ENCODE results near the gene ARL5A.

DNA sequence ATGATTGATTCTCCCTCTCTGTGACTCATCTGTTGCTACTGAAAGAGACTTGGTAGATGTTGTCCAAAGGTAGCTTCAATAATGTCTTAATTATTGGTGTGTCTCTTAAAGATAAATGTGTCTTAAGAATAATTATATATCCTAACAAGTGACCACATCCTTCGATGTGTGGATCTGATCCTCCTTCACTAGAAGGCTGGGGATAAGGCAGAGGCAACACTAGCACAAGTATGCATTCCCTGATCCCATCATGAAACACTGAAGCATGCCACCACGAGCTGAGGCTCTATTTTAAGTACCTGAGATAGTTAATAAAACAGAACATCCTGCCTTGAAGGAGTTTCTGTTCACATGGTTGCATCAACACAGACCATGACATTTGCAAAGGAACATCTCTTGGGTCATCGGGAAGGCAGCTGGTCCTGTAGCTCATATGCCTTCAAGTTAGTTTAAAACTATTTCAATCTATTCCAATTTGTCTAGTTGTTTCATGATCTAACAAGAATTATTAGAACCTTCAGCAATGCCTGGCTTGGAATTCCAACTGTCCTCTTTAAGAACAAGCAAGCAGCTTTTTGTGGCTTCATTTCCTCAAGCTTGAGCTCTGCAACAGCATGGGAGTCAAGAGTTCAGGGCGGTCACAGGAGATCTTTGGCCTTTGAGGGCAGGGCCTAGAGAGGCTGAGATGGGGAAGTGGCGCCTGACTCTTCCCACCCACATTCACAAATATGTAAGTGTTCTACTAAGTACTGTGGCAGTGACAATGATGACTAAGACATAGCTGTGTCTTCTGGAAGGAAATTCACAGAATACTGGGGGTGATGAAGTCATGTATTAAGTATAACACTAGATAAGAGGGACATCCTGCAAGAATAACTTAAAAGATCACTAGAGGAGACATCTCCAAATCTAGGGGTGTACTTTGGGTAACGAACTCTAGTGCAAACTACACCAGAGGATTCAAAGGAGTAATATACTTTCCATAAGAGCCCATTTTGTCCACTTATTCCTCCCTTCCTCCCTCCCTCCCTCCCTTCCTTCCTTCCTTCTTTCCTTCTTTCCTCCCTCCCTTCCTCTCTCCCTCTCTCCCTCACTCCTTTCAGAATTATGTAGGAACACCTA is 15.1 kb downstream of the RND3 start:
- PRO-cap = no peak

DNA sequence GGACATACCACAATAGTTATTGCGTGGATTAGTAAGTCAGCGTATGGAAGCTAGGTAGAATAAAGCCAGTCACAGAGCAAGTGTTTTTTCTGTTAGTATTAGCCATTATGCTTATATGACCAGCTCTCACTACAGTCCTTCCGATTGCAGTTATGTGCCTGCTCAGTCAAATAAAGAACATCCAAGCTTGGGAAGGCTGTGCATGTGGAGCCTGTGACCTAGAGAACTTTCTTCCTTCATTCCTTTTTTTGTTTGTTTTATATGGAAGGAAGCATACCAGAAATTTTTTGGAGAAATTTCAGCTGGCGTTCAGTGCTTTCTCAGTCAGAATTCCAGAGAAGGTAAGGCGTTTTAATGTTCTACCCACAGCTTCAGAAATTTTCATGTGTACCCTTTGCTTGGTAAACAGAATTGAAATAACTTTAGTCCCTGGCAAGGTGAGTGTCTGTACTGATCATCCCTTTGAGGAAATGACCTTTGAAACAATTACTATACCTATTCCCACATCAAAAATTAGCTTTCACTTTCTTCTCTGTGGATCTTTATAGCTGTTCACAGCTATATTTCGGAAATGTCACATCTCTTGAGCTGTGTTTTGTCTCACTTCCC is 114.1 kb upstream of the RND3 start:
- PRO-cap = no peak

- PRO-cap = no peak
Measured at GRCh38 chr2:151417488-151418886, 8.3 kb downstream of the RIF1 start.

DNA sequence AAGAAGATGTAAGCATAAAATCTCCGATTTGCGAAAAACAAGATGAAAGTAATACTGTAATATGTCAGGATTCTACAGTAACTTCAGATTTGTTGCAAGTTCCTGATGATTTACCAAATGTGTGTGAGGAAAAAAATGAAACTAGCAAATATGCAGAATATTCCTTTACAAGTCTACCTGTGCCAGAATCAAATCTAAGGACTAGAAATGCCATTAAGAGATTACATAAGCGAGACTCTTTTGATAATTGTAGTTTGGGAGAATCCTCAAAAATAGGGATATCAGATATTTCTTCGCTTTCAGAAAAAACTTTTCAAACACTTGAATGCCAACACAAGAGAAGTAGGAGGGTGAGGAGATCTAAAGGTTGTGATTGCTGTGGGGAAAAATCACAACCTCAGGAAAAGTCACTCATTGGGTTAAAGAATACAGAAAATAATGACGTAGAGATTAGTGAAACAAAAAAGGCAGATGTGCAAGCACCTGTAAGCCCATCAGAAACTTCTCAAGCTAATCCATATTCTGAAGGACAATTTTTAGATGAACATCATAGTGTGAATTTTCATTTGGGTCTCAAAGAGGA is 54.7 kb downstream of the RIF1 start:
- PRO-cap = no peak

DNA sequence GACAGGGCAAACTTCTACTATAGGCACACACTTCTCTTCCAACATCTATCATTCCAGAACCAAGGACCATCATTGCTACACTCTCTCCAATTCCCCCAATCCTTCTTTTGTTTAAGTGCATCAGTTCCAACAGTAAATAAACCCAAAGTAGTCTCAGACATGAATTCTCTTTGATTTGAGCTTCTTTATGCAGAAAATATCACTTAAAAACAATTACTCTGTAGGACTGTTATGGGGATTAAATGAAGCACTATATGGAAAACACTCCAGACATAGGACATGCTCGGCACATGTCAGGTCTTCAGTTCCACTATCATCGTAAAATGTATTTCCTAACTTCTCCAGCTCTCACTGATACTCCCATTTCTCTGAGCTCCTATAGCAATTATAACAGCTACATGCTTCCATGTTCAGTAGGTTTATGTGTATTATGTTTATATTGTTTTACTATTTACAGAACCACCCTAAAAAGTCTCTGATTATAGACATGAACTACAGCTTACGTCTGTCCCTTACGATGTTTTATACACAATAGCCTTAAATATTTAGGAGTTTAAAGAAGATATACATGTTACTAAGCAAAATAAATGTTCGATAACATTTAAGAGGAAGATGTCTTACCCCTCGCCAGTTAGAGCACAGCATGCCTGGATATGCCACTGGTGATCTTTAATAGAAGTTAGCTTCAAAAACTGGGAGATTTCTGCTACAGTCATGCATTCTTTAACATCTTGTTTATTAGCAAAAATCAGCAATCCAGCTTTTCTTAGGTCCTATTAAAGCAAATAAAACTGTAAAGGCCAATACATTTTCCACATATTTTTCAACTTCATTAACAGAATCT is 21.8 kb downstream of the ARL5A start:
- PRO-cap = no peak

- PRO-cap = unidirectional peak, plus-strand start at chr2:151827937; bidirectional peak, plus-strand start at chr2:151828250, minus-strand start at chr2:151828161; bidirectional peak, plus-strand start at chr2:151828627, minus-strand start at chr2:151828471
Measured at GRCh38 chr2:151827849-151829049, at the start of gene ARL5A. ARL5A (minus strand) TSS chr2:151828421.

GRCh38 chr2:152171571-152172250 is 3.9 kb downstream of the STAM2 start:
- PRO-cap = no peak

GRCh38 chr2:152389104-152390128 is 54.4 kb downstream of the FMNL2 start:
- PRO-cap = no peak

- PRO-cap = no peak
Measured at GRCh38 chr2:152395650-152396424, 60.9 kb downstream of the FMNL2 start.

DNA sequence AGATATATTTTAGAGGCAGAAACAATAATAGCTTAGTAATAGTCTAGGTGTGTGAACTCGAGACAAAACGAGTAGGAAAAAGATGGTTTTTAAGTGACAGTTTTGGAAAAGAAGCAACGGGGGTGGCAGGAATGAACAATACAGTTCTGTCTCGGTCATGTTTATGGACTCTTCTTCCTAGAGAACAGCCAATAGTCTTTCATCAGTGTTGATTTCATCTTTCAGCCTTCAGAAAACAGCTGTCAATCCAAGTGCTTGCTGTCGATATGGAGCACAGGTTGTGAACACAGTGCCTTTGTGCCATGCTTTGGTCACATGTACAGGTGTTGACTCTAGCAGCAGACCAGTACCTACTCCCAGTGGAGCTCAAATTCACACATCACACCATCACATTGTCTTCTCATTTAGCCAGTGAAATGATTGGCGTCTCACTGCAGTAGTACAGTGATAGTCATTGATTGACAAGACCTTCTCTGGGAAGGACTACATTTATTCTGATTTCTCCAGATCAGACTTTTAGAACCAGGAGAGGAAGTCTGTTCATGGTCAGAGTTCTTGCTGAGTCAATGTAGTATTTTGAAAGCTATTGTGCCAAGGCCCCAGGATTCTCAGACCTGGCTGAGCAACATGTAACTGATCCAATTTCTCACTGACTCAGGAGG is 75.1 kb downstream of the FMNL2 start:
- PRO-cap = no peak

DNA sequence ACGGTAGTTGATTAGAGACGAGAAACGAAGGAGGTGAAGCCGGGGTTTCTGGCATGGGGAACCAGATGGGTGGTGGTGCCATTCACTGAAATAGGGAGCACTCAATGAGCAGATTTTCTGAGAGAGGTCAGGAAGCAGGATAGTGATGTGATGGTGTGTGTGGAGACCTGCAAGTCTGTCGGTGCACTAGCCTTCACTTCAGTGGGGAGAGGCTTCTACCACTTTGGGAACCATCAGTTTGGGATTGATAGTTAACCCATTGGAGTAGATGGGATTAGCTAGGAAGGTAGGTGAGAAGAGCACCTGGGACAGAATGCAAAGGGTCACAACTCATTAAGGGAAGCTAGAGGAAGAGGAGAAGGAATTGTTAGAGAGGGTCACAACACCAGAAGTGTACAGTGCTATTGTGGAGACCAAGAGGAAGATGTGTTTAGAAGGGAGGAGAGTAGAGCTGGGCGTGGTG is 108.2 kb downstream of the FMNL2 start:
- PRO-cap = no peak

DNA sequence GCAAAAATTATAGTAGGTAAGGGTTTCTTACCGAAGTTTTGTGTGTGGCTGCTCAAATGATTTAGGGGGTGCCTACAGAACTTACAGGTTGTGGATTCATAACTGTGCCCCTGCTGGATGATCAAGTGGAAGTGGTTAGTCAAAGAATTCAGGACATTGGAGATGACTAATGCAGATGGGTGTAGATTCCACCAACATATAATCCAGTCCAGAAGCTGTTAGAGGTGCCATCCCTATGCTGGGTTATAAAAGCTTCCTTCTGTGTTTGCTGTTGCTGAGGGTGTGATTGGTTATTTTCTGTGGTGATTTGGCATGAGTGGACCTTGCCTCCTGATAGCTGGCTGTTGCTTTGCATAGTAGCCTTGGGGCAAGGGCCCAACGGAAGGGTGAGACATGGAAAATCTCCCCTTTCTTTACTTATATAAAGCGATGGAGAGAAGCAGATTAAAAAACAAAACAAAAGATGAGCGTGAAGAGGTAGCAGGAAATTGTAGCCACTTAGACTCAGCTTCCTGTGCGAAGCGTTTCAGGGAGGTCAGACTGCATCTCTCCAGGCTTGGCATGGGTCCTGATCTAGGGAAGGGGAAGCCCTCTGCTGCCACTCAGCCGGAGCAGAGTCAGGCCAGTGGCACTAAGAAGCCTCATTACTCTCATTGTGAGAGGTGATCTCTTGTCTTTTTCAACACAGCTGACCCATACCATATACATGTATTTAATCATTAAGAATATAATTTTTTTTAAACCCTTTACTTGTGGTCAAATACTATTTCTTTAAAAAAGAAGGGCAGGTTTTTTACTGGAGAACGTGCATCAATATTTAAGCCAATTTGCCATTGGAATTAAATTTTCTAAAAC is 190.4 kb downstream of the FMNL2 start:
- PRO-cap = no peak

DNA sequence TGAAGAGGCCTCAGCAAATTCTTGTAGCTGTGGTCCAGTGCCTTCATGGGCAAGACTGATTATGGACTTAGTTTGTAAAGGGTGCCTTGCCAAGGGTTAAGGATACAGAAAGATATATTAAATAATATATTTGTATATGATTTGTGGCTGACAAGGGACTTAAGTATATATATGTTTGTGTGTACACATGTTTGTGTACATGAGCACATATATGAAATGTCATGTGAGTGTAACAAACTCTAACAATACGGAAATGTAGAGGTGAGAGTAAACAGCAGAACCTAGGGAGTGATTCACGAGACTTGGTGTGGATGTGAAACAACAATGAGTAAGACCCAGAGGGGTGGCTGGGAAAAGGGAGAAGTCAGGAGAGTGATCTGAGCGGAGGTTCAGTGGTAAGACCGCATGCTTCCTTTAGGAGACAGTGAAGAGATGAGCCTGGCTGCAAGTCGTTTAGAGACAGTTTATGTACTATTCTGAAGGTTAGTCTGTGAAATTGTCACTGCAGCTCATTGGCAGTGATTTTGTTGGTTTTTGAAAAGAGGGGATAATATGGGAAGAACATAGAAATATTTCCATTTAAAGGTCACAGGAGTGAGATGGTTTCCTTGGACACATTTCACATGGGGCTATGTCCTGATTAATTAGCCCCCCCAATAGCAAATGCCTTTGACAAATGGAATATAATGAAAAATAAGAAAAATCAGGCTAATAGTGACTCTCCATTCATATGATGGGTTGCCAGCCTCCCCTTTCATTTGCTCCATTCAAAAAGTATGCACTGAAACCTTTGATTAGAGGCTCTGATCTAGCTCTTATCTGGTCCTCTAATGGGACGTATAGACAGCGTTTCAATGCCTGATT is 150.5 kb downstream of the PRPF40A start:
- PRO-cap = no peak

DNA sequence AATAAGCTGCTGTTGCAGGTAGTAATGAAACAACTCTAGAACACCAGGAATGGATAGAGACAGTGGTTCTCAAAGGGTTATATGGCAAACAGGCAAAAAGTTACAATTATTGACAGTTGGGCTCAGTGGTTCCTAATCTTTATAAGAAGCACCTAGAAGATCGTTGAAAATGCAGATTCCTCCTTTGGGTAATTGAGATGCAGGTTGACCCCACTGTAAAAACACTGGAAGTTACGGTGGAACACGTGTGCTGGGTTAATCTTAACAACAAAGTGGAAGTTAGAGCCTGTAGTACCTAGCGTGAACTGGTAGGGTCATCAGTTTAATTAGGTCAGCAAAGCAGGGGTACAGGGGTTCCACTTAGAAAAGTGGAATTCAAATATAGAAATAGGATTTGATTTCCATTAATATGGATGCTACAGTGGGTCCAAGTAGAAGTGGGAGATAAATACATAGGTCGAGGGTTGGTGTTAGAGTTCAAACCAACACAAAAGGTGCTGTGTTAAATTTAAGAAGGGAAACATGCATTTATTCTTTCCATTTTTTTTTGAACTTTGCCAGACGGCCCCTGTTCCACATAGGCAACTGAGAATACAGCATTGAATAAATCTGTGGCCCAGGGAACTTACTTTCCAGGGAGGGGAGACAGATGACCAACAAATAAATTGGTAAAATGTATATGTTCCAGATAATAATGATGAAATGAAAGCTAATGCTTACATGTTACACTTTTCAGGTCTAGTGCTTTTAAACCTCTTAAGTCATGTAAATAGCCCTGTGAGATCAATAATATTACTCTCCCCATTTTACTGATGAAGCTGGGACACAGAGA is 141.3 kb downstream of the PRPF40A start:
- PRO-cap = no peak

GRCh38 chr2:152612042-152612418 is 105.2 kb downstream of the PRPF40A start:
- PRO-cap = no peak

DNA sequence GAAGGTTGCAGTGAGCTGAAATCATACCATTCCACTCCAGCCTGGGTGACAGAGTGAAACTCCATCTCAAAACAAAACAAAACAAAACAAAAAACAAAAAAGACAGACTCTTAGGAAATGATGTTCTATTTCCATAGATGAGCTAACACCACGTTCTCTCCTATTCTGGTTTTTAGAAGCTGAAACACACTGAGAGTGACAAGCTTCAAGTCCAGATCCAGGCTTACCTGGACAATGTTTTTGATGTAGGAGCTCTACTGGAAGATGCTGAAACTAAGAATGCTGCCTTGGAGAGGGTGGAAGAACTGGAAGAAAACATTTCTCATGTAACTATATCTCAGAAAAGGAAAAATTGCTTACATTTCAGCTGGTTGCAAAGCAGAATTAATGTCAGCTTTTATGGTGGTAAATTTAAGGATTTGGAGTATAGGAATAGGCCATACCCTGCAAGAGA is 102.6 kb downstream of the PRPF40A start:
- PRO-cap = no peak

DNA sequence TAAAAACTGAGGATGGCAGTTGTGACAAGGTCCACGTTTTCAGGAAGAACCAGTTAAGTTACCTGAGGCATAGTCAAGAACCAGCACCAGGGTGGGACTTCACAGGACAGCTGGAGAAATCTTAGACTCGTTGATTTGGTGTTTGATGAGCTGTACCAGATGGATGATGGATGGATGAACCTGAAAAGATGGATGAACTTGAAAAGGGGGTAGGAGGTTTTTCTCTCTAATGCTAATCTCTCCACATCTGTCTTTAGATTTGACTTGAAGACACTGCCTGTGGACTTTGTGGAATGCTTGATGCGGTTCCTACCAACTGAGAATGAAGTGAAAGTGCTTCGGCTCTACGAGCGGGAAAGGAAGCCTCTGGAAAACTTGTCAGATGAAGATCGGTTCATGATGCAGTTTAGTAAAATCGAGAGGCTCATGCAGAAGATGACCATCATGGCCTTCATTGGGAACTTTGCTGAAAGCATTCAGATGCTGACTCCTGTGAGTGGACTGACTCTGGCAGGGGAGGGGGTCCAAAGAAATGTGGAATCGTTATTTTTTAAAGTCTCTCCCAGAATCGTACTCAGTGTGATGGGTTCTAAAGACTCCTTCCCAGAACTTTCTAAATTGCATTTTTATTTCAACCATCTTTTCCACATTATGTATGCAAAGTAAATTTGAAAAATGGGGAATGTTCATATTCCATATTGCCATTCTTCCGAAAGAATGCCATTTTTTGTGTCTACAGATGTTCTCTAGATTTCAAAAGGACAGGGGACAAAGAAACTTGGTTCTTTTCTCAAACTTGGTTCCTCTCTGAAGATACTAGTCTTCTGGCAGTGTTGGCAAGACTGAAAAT is 89.0 kb downstream of the PRPF40A start:
- PRO-cap = no peak

- PRO-cap = no peak
Measured at GRCh38 chr2:152635820-152636615, 81.2 kb downstream of the PRPF40A start.

GRCh38 chr2:154698466-154698631 is 146 bp upstream of the KCNJ3 start:
- PRO-cap = no peak

GRCh38 chr2:155363370-155363819 is 664.9 kb downstream of the KCNJ3 start:
- PRO-cap = no peak

All from H9 (cell line).